Metastatic Breast Carcinoma in the Ovary (tissue), 3 donors: ENCODE measurements around a stretch of chr2.

- PRO-cap, 3 experiments: no peak in any of the 3 experiments
These were observed 193.5 kb downstream of the CAMKMT start for GRCh38 chr2:44555005-44555923.

GRCh38 chr2:44786558-44786863, 155.0 kb upstream of the SIX3 start:
- PRO-cap, 3 experiments: no peak in any of the 3 experiments

DNA sequence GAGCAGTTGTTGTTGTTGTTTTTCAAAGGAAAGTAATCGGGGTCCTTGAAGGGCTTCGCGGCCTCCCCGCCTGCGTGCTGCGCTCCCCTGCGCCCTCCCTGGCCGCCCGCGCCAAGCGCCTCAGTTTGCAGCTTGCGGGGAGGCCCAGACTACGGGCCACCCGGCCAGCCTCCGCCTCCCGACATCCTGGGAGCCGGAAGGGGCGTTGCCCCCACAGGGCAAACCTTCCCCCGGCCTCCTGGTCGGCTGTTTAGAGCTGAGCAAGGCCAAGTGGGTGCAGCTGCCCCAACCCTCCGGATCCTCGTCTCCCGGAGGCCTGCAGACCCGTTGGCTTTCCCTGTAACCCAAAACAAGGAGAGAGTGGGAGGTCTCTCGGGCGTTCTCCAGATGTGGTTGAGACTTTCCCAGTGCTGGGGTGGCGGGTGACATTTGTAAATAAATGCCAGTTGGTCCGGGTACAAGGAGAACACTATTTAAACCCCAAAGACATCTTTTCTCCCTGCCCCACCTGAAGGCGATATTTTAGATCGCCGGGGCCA, 3.7 kb upstream of the SIX3 start:
- PRO-cap, 3 experiments: peak in 2 of 3 experiments; most common plus-strand start position 249 of the sequence (in 1); most common minus-strand start position 188 of the sequence (in 2)

GRCh38 chr2:45470539-45470832, 140.6 kb downstream of the SRBD1 start:
- PRO-cap, 3 experiments: no peak in any of the 3 experiments

DNA sequence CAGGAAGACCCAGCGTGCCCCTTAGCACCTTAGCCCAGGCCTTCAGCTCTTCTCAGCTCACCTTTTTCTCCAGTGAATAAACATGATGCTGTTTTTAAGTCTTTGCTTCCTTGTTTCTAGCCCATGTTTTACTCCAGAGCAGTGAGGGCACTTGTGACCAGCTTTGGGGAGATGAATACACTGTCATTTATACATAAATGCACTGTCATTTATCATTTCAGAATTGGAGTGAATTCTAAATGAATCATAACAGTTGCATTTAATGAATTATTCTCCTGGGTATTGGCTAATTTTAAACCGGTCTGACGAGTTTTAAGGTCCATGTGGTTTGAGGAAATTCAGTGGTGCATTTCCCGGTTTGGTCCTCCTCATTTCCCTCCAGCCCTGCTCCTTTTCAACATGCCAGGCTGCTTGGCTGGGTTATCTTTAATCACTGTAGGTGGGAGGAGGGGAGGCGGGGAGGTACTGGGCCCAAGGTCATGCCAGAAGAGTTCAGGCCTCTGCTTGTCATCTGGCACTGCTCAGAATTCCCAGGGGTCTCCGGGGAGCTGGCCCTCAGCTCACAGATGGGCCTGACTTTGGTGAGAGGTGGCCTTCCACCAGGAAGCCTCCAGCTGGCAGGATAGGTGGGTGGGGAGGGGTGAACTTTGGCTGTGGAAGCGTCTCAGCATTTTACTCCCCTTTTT, 23.9 kb downstream of the PRKCE start:
- PRO-cap, 3 experiments: peak in 1 of 3 experiments; most common plus-strand start position 371 of the sequence (in 1)

DNA sequence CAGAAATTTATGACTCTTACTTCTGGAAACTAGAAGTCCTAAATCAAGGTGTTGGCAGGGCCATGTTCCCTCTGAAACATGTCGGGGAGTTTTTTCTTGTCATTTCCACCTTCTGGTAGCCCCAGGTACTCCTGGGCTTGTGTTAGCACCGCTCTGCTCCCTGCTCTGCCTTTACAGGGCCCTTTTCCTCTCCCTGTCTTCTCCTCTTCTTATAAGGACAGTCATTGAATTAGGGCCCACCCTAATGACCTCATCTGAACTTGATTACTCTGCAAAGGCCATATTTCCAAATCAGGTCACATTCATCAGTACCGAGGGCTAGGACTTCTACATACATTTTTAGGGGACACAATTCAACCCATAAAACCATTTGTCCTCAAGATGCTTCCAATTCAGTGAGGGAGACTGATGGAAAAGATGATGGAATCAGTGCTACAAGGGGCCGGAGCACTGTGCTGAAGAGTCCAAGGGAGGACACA, 40.8 kb downstream of the PRKCE start:
- PRO-cap, 3 experiments: no peak in any of the 3 experiments

DNA sequence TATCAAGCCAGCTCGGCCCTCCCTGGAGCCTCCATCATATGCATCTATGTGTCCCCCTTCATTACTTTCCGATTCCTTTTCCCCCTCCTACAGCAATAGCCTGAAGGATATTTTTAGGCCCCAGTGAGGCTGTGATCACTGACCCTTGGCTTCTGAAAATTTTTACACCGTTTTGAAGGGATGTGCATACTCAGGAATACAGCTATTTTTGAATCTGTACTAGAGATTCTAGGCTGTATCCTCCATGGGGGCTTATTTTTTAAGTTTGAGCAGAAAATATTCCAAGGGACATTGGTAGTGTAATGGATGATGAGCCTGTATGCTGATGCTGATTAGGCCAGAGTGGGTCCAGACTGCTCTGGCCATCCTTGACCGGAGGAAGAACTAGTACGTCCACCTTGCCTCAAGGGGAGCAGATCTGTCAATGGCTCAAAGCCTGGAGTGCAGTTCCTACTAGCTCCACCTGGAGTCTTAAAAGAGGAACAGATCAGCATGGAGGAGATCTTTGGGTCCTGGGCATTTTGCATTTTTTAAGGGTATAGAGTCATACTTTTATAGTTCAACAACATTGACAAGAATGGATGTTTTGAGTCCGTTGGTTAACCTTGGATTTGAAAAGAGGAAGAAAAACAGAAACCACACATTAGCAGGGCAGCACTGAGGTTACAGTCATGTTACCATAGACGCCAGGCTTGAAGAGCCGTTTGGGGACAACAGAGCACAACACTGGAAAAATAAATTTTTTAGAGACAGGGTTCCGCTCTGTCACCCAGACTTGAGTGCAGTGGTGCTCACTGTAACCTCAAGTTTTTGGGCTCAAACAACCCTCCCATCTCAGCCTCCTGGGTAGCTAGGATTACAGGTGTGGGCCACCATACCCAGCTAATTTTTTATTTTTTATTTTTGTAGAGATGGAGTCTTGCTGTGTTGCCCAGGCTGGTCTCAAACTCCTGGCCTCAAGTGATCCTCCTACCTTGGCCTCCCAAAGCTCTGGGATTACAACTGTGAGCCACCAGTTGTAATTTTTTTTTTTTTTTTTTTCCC, 78.3 kb downstream of the PRKCE start:
- PRO-cap, 3 experiments: no peak in any of the 3 experiments

DNA sequence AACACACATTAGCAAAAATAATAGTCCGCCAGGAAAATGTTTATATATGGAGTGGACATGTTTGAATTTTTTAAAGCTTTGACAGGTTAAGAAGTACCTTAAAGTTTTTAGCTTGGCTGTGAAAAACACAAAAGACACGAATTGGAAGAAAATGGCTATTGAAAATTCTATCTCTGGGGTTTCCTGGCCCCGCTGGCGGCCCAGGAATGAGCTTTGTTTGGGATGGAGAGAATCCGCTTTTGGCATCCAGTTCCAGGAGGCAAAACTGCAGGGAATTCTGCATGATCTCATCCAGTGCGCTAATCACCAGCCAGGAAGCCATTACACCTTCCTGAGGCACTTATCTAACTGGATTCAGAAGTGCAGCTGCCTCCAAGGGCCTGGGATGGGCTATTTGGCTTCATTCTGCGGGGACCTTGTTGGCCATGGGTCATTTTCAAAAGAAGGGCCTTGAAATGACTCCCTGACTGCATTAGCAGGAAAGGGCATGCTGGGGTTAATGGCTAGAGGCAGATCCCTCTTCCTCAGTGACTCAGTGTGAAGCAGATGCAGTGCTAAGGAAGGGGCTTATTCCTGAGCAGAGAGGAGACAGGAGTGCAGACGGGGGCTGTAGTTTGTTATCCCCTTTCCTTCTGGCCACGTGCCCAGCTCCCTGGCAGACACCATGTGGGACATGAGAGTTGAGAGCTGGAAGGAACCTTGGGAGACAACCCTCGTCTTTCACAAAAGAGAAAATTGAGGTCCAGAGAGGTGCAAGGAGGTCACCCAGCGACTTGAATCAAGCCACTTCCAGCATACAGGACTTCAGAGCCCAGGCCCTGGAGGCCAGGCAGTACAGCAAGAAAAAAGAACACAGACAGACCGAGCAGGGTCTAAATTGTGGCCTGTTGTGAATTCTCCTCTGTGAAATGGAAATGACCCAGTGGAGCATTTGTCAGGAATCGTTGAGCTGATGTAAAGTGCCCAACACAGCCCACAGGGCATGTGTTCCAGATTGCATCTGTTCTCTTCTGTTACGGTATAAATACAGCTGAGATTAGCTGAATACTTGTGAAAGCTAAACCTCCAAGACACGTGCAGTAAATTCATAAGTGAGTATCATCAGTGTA, 161.7 kb downstream of the PRKCE start:
- PRO-cap, 3 experiments: no peak in any of the 3 experiments

DNA sequence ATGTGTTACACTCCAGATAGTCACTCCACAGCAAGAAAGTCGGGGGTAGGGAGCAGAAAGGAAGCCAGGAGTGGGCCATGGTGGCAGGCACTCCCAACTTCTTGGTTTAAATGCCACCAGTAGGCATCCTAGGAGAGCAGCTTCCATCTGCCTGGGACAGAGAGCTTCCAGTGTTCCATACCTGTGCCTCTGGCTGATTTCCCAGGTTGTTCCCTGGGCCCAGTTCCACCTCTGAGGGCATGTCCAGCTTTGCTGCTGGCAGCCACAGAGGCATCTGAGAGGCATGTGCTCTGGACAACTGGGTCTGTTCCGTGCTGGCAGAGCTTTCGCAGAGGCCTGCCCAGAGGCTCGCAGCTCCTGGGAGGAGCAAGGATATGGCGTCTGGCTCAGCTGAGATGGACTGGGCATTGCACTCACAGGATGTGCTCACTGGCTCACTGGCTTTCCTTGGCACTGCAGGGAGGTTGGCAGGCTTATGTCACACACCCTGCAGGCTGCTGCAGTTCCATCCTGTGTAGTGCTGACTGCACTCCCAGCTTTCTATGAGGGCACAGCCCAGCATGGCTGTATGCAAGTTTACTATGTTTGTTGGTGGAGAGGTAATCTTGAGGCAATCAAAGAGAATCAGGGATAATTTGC, 172.2 kb downstream of the PRKCE start:
- PRO-cap, 3 experiments: no peak in any of the 3 experiments

DNA sequence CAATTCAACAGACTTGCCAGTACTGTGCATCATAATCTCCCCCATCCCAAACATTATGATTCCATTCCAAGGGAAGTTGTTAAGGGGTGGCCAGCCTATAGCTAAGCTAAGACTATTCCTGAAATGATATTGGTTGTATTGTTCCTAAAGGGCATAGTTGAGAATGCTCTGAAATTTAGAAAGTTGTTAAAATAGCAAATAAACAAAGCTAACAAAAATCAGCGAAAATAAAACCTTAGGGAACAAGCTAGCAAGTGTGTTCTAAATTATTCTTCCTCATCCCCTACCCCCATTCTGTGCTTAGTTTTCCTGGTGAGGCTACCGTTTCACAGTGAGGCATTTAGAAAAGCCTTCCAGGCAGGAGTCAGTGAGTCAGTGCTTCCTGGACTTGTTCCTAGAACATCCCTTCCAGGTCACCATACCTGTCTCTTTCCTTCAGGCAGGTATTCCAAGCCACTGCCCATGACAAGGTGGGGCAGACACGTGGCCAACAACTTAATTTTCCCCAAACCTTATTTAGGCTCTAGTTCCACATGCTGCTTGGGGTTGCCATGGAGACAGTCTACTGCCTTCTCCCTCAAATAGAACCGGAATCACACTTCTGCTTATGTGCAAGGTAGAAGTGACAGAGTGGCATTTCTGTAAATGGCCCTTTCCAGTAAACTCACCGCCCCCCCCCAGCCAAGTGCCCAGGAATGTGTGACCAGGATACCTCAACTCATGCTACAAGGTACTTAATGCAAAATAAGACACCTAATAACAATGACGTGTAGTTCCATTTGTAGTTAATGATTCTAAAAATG, 258.1 kb downstream of the PRKCE start:
- PRO-cap, 3 experiments: peak in 2 of 3 experiments; most common plus-strand start position 608 of the sequence (in 2); most common minus-strand start position 296 of the sequence (in 1)

- PRO-cap, 3 experiments: no peak in any of the 3 experiments
These were observed 275.3 kb downstream of the PRKCE start for GRCh38 chr2:45926575-45927453.

DNA sequence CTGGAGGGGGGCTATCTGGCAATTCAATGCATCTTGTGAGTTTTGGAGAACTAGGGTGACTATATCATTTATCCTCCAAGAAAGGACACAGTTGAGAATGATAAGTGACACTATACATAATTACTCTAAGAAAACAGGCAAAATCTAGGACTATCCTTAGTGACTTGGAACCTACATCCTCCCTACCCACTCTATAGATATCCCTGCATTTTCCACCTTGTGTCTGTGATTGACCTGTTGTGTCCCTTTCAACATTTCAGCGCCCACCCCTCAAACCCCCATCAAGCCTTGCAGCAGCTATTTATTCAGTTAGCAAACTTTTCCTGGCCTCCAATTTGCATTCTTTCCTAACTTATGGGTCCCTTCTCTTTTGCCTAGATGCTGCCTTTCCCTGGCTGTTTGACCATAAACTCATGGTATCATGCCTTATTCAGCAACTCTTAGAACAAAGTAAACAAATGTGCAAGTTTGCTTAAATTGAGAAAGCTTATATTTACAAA, 286.9 kb downstream of the PRKCE start:
- PRO-cap, 3 experiments: peak in 2 of 3 experiments; most common minus-strand start position 405 of the sequence (in 1)

DNA sequence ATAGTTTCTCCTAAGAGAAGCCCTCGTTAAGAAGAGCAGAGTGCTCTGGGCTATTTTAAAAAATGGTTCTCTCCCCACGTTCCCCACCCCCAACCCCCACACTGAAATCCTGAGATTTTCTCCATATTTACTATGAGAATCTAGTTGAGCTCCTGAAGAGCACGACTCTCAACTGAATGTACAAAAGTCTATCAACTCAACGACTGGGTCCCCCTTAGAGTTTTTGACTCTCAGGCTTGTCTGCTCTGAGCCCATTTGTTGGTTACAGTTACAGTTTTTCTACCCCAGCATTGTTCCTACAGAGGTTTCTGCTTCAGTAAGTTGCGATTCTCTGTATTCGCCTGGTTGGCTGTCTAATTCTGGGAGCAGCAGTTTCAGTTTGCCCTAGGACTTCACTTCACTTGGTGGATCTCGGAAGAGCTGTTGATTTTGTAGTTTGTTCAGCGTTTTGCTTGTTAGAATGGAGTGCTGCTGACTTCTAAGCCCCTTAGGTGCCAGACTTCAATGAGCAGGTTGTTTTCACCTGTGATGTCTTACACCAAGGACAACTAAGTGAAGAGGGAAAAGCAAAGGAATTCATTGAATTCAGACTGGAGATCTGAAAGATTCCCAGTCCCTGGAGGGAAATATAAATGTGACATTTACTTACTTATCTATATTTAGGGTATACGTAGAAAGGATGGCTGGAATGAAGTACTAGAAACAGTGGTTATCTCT, 296.6 kb upstream of the EPAS1 start:
- PRO-cap, 3 experiments: no peak in any of the 3 experiments

DNA sequence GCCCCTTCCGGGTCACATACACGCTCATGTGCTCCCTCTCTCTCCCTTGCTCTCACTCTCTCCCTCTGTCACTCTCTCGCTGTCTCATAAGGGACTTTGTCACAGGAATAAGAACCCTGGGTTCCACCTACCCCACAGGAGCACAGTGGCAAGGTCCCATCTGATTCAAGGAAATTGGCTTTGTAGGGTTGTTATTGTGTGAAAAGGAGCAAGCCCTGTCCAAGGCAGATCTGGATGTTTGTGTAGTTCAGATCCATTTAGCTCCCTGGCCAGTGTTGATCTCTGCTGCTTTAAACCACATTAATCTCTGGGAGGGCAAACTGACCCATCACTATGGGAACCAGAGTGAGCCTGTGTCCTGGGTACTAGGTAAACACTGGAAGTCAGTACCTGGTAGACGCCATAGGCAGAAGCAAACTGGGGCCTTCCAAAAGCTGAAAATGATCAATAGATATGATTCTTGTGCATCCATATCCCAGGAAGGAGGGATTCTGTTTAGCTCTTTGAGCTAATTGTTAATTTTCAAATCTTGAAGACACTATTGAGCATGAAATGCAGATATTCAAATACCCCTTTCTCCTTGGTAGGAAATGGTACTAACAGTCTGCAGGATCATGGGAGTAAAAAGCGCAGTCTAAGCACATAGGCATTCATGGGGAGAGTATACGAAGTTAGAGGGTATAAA, 271.5 kb upstream of the EPAS1 start:
- PRO-cap, 3 experiments: peak in 3 of 3 experiments; most common plus-strand start position 381 of the sequence (in 3); most common minus-strand start position 267 of the sequence (in 3)

DNA sequence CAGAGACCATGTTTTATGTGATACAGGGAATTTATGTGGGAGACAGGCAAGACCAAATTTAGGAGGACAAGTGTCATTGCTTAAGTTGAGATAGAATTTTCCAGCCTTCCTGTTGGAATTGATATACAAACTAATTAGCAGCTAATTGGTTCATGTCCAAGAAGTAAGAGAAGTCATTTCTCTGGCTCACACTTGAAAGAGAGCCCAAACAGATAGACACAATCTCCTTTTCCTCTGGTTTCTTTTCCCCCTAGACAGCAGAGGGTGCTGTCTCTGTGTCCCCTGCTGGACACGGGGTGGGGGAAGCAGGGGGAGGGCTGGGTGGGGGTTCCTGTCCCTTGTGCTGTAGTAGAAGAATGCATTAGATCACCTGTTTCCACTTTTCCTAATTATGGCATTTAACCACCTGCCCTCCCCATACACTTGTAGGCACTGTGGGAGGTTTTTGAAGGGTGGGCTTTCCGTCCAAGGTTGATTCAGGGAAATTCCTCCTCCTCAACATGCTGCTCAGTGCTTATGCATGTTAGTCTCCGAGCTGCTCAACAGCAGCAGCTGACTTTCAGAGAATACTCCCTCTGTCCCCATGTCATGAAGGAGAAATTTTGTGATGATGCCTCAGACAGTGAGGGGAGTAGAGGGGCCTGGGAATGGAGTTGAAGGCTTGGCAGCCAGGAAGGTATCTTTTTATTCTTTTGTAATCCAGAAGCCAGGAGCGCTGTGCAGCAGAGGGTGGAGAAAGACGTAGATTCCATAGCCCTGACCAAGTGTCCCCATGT, 206.2 kb upstream of the EPAS1 start:
- PRO-cap, 3 experiments: no peak in any of the 3 experiments

GRCh38 chr2:46097583-46098288, 199.5 kb upstream of the EPAS1 start:
- PRO-cap, 3 experiments: peak in 1 of 3 experiments; most common plus-strand start chr2:46098106 (in 1); most common minus-strand start chr2:46097858 (in 1)

DNA sequence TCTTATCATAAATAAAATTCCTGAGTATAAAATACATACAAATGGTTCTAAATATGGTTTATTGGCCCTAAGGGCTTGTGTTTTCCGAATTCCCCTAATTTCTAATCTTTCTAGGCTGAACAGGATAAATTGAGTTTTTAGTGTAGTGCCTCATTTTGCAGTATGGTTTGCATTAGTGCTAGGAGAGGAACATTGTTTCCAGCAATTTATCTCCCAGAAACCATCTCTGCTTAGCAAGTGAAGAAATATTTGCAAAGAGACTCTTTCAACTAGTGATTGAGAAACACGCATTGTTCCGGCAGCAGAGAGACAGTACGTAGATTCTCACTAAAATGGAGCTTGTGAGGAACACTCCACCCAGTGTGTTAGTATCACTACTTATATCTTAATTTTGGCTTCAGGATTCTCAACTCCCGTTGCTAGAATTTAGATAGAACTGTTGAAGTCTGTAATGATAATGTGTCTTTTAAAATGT, 177.7 kb upstream of the EPAS1 start:
- PRO-cap, 3 experiments: no peak in any of the 3 experiments

GRCh38 chr2:46257289-46257901, 39.8 kb upstream of the EPAS1 start:
- PRO-cap, 3 experiments: no peak in any of the 3 experiments

DNA sequence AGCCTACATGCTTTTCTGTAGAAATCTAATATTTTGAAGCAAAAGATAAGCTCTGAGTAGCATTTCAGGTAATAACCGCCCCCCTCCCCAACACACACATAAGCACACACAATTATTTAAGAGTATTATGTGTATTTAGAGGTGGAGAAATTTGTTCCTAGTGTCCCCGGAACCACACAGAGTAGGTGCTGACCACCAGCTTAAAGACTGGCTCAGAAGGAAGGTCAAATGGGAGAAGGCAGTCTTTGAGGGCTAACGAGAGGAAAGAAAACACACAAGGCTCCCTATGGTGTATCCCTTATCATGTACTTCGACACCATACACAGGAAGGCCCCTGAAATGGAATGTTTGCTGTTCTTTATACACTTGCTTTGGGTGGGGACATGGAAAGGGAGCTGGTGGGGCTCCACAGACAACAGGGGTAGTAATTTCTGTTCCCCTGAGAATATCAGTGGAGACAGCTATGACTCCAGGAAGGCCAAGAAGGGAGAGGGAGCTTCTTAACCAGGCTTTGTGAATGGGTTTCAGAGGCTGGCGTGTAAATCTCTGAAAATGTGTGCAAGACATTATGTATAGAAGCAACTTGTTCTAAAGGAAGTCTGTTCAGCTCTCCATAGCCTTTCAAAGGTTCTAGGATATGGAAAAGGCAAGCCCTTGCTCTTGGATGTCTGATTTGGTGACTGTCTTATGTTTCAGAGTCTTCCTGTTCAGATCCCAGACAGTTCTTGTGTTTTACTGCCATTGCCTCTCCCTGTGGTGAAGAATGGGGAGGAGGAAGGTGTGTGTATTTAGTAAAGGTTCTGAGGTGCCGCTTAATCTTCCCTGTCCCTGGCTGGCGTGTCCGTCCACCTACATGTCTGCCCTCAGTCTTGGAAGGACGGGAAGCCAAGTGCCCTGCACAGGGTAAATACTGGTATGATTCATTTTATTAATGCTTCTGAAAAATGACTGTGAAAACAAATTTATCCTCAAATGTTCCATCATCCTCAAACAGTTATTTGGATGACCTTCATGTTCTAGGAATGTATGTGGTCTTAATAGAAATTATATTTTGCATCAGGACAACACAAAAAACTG, 6.2 kb downstream of the EPAS1 start:
- PRO-cap, 3 experiments: peak in 1 of 3 experiments; most common minus-strand start position 727 of the sequence (in 1)

- PRO-cap, 3 experiments: no peak in any of the 3 experiments
These were observed 8.5 kb downstream of the EPAS1 start for GRCh38 chr2:46305732-46306133.